Measurements from ENCODE around the gene EDN1.

DNA sequence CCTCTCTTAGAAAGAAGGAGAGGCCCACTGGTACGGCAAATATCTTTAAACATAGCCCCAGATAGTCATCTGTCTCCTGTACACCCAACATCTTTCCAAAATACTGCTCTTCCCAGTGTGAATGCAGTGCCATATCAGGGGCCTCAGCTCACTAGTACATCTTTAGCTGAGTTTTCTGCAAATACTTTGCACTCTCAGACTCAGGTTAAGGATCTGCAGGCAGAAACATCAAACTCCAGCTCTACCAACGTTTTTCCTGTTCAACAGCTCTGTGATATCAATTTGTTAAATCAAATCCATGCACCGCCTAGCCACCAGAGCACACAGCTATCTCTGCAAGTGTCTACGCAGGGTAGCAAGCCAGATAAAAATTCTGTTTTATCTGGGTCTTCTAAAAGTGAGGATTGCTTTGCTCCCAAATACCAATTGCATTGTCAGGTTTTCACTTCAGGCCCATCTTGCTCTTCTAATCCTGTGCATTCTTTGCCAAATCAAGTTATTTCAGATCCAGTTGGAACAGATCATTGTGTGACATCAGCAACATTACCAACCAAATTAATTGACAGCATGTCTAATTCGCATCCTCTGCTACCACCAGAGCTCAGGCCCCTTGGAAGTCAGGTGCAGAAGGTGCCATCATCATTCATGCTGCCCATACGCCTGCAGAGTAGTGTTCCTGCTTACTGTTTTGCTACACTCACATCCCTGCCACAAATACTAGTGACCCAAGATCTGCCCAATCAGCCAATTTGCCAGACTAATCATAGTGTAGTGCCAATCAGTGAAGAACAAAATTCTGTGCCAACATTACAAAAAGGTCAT, 112.2 kb downstream of the HIVEP1 start:
- PRO-cap: no peak

- PRO-cap: no peak
These were observed 40.4 kb upstream of the EDN1 start for GRCh38 chr6:12249813-12250153.

- PRO-cap: unidirectional peak, plus-strand start at chr6:12290361
These were observed at the start of gene EDN1 for GRCh38 chr6:12289785-12290913. Gene EDN1, plus strand, starts transcription at chr6:12290361.

- PRO-cap: no peak
These were observed 177.0 kb downstream of the PHACTR1 start for GRCh38 chr6:12893502-12894094.

DNA sequence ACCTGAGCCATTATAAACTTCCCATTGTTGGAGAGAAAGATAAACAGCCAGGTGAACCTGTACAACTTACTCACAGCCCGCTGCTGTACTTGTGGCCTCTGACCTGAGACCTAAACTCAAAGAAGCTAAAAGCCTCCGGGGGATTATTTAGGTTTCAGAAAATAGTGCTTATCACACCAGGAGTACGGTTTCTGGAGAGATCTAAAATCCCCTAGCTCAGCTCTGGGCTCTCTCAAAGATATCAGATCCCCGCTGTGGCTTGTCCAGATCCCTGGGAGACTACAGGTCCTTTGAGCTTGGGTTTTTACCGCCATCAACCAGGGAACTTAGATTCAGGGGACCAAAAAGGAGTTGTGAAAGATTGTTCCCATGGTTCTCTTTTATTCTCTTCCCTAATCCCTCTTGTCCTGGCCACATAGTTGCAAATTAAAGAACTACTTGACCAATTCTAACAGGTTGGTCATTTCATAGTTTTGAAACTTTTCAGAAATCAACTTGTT, 53.8 kb downstream of the TBC1D7 start:
- PRO-cap: no peak

- PRO-cap: no peak
These were observed 38.4 kb downstream of the TBC1D7 start for GRCh38 chr6:13289593-13290734.

- PRO-cap: no peak
These were observed 24.7 kb downstream of the TBC1D7 start for GRCh38 chr6:13303562-13304098.

- PRO-cap: no peak
These were observed 27.7 kb upstream of the TBC1D7 start for GRCh38 chr6:13355831-13356586.

GRCh38 chr6:13407579-13407951, 79.2 kb upstream of the TBC1D7 start:
- PRO-cap: no peak

- PRO-cap: no peak
These were observed 29.8 kb downstream of the GFOD1 start for GRCh38 chr6:13457407-13458135.

DNA sequence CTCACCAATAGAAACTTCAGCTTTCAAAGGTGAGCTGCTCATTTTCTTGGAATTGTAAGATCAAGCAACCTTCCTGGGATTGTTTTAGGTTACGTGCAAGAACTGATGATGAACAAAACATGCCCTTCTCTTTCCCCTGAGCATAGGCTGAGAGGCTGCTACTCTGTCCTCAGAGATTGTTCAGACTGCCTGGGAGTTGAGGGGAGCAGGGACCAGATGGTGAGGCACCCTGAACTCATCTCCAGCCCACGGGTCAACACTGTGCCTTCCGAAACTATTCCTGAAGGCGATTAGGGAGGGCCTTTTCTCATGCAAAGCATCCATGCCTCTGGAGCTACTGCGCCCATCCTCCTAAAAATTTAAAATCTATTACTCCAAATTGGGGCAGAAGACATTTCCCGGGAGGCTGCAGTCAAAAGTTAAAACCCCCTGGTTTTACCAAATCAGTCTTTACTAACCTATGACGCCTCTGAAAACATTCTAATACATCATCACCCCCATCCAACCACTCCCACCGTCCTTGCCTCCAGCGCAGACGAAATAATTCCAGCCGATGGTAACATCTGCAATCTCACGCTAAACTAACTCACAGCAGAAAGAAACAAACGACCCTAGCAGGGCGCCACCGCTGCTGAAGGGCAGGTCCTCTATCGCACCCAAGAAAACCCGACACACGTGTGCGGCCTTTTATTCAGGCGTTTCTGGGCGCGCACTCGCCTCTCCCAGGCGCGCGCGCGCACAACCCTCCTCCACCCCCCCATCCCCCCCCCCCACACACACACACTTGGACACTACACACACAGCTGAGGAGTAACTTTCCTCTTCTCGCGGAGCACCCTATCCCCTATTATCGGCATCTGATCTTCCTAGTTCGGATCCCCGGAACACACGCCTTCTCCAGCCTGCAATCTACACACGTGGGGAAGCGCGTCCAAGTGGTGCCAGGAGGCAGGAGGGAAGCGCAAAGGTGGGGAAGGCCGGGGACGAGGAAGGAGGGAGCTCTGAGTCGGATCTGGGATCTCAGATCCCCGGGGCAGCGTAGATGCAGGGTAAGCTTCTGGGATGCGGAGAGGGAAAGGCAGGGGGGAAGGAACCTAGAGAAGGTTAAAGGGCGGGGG, 1.6 kb downstream of the GFOD1 start:
- PRO-cap: no peak

DNA sequence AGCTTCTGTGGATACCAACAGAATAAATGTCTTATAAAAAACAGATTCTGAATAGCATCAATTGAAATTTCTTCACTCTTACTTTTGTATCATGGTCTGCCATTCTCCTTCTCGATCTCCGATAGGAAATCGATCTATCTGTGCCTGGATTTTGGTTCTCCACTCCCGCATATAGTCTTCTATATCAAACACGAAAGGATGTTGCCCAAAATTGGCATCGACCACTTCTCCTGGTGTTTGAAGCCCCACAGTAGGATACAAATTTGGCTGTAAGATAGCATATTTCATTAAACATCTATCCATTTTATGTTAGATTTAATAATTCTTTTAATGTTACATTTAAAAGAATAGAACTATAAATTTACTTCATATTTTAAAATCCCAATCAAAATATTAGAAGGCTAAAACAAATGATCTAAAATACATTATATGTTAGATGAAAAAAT, 29.4 kb downstream of the NOL7 start:
- PRO-cap: no peak

GRCh38 chr6:13688418-13689024, 23.1 kb downstream of the RANBP9 start:
- PRO-cap: no peak

DNA sequence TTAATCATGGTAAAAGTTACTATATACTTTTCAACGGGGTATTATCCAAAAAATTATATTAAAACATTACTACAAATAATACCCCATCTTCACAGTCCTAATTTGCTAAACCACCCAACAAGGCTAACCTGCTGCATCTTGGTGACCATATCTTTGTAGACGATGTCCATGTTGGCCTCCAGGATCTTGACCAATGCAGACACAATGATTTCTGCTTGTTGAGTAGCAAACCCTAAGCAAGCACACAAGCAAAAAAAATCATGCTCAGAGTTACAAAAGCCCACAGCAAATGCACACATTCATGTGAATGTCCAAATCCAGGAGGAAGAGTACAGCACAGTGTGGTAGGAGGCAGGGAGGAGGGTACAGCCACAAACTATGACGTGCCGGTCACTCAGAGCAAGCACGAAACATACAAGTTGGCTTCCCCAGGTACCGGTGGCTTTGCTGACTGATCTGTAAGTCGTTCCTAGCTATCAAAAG, 12.2 kb downstream of the MCUR1 start:
- PRO-cap: no peak

GRCh38 chr6:14001205-14001704, 76.5 kb downstream of the RNF182 start:
- PRO-cap: no peak

DNA sequence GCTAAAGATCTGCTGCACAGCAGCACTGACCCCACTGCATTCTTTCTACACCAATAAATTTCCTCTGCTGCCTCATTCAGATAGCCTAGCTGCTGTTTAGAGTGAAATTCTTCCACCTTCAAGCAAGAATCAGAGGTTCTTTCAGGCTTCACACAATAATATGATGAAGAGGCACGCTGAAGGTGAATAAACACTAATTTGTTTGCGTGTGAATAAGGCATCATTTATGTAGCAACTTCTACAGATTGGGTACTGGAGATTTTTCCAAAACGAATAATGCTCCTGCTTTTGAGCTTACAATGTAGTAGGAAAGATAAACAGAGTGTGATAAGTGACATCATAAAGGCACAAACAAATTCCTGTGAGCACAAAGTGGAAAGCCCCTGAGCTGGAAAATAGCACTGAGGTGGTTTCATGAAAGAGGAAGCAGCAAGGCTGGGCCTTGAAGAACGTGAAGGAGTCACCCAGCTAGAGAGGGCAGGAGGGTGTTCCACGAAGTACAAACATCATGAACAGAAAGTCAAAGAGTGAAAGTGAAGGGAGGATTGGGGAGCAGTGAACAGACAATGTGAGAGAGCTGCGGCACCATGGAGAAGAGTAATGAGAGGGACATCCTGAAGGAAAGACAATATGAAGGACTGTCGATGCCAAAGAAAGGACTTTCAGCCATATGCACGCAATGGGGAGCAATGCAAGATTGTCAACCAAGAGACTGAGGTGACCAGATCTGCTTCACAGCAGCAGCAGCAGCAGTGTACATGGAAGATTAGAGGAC, 543.5 kb downstream of the CD83 start:
- PRO-cap: no peak

- PRO-cap: no peak
These were observed 502.0 kb upstream of the JARID2 start for GRCh38 chr6:14743877-14744359.

DNA sequence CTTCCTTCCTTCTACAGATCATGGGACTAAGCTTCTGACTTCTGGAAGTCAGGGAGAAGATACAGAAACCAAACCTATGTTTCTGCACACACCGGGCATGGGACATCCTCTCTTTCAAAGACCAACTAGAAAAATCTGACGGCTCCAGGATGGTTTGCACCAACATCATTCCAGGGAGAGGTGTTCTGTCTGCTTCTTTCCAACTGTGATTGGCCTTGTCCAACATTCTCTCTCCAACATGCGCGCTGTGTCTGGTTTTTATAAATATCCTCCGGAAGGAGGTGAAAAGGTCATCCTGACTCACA, 475.5 kb upstream of the JARID2 start:
- PRO-cap: no peak

DNA sequence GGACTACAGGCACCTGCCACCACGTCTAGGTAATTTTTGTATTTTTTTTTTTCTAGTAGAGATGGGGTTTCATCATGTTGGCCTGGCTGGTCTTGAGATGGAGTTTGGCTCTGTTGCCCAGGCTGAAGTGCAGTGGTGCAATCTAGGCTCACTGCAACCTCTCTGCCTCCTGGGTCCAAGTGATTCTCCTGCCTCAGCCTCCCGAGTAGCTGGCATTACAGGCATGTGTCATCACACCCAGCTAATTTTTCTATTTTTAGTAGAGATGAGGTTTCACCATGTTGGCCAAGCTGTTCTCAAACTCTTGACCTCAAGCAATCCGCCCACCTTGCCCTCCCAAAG, 404.3 kb upstream of the JARID2 start:
- PRO-cap: no peak

GRCh38 chr6:14889623-14890003, 356.3 kb upstream of the JARID2 start:
- PRO-cap: no peak